ENCODE results near the gene DIP2C.

DNA sequence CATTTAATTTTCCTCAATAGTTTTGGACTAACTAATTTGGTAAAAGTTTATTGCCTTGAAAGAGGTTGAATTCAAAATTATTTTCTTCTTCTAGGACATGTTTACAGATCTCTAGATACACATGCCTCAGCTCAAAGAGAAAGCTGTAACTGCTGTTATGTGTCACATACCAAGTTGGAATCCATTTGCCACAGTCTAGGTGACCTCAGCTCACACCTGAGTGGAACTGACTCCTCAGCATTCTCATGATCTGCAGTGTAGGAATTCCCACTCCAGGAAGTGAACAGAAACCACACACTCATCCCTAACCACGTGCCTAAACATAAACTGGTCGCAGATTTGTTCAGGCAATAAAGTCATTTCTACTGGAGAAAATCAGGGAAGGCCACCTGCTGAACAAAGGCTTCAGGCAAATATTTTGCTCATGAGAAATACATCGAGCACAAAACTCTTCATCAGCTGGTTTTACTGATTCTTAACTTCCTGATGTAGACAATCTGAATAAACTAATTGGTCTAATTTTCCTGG lies 23.0 kb upstream of the ZMYND11 start:
- RRBS: no CpG with 5 or more reads among the region's 3 CpGs

DNA sequence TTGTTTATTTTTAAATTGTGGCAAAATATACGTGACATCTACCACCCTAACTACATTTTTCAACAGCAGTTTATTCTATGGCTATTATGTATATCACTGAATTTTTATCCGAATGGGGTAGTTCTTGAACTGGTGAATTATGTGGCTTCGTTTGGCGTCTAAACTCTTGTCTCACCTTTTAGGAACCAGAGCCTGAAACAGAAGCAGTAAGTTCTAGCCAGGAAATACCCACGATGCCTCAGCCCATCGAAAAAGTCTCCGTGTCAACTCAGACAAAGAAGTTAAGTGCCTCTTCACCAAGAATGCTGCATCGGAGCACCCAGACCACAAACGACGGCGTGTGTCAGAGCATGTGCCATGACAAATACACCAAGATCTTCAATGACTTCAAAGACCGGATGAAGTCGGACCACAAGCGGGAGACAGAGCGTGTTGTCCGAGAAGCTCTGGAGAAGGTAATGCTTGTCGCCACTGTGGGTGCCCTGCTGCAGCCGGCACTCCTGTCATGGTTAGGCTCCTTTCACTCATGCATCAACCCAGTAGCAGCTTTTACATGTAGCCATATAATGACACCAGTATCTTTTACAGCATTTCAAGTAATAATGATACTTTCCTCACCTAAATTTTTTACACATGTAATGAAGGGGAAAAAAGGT lies 113.0 kb downstream of the ZMYND11 start:
- RRBS: 98% methylated on average over 6 of the region's 18 CpGs

- RRBS: no CpG with 5 or more reads among the region's 12 CpGs
Measured at GRCh38 chr10:306484-307500, 171.5 kb downstream of the ZMYND11 start.

- RRBS: no CpG with 5 or more reads among the region's 17 CpGs
Measured at GRCh38 chr10:317174-318013, 182.1 kb downstream of the ZMYND11 start.

GRCh38 chr10:437377-437718 lies 252.1 kb downstream of the DIP2C start:
- RRBS: no CpG with 5 or more reads among the region's 7 CpGs

DNA sequence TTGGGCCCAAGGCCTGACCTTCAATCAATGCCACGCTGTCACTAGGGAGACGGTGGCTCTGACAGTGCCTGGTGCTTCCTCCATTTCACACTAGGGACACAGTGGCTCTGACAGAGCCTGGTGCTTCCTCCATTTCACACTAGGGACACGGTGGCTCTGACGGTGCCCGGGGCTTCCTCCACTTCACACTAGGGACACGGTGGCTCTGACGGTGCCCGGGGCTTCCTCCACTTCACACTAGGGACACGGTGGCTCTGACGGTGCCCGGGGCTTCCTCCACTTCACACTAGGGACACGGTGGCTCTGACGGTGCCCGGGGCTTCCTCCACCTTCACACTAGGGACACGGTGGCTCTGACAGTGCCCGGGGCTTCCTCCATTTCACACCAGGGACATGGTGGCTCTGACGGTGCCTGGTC lies 200.0 kb downstream of the DIP2C start:
- RRBS: no CpG with 5 or more reads among the region's 17 CpGs

DNA sequence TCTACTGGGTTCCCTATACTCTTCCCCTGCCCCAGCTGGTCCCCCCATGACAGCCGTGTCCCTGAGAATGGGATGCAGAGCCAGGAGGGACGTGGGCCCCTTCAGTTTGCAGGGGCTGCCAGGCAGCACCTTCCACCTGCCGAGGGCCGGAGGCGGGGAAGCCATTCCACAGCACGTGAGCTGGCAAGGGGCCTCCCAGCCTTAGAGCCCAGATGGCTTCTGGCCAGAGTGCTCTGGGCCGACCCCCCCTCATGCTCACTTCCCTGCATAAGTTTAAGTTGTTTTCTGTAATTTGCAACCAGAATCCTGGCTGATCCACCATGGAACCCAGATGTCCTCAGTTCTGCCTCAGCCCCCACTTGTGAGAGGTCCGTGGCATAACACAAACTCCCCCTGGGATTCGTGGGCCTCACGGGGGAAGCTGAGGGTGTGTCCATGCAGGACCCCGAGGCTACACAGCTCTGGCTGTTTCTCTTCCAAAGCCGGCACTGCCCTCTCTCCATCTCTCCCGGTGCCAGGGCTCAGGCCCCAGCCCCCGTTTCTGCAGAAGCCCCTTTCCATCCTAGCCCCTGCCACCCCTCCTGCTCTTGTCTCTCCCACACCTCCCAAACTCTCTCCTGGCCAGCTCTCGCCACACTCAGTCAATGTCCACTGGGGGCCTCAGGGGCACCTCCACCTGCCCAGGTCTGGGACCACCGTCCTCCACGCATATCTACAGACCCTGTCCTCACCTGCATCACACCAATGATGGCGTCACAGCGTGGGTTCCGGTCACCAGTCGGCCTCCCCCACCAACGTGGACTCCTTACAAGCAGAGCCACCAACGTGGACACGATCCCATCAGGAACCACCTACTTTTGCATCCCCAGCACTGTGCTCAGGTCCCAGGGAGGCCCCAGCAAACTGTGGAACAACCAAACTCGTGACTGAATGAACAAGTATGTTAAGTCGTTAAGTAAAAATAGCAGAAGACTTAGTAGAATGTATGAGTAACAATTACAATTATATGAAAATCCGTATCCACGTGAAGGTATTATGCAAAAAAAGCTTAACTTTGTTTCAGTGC lies 38.6 kb downstream of the DIP2C start:
- RRBS: no CpG with 5 or more reads among the region's 28 CpGs

- RRBS: no CpG with 5 or more reads among the region's 18 CpGs
Measured at GRCh38 chr10:661702-662373, 27.6 kb downstream of the DIP2C start.

DNA sequence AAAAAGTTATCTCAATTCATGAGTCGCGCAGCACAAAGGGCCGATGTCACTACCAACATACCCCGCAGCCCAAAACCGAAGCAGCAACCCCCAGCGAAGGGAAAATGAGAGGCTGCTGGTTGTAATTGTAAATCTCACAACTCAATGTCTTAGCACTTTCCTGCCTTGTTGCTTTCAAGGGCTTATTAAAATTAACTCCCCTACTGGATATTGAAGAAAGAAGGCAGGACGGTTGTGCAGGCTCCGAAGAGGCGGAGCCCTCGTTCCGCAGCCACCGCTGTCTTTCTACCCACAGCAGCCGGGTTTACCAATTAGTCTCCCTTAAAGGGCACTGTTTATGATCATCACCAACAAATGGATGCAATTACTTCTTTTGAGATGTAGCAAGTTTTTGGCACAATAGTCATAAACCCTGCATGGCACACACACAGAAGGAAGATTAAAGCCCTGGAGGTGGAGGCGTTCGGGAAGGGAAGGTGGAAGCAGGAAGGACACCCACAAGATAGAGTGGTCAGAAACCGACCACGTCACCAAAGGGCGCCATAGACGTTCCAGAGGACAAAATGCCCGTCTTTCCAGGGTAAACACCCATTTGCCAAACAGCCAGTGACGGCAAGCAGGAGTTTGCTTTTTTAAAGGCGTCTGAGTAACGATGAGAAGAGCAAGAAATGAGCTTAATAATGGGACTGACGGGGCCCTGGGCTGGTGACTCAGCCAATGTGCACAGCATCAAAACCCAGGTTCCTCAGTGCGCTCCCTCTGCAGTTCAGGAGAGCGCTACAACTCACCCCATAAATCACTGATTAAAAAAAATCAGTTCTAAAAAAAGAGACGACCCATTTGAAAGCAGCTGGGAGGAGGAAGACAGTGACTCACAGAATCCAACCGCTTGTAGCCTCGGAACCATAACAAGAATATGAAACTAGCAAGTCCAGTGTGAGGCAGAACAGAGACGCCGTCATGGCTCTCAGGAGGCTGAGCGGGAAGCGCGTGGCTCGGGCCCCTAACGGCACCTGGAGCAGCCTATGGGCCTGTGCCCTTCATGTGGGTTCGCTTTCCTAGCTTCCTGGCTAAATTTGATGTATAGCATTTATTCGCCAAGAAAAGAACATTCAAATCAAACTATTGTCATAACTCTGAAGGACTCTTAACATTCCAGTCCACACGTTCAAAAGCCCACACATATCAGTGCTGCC lies 6.0 kb downstream of the DIP2C start:
- RRBS: no CpG with 5 or more reads among the region's 39 CpGs

DNA sequence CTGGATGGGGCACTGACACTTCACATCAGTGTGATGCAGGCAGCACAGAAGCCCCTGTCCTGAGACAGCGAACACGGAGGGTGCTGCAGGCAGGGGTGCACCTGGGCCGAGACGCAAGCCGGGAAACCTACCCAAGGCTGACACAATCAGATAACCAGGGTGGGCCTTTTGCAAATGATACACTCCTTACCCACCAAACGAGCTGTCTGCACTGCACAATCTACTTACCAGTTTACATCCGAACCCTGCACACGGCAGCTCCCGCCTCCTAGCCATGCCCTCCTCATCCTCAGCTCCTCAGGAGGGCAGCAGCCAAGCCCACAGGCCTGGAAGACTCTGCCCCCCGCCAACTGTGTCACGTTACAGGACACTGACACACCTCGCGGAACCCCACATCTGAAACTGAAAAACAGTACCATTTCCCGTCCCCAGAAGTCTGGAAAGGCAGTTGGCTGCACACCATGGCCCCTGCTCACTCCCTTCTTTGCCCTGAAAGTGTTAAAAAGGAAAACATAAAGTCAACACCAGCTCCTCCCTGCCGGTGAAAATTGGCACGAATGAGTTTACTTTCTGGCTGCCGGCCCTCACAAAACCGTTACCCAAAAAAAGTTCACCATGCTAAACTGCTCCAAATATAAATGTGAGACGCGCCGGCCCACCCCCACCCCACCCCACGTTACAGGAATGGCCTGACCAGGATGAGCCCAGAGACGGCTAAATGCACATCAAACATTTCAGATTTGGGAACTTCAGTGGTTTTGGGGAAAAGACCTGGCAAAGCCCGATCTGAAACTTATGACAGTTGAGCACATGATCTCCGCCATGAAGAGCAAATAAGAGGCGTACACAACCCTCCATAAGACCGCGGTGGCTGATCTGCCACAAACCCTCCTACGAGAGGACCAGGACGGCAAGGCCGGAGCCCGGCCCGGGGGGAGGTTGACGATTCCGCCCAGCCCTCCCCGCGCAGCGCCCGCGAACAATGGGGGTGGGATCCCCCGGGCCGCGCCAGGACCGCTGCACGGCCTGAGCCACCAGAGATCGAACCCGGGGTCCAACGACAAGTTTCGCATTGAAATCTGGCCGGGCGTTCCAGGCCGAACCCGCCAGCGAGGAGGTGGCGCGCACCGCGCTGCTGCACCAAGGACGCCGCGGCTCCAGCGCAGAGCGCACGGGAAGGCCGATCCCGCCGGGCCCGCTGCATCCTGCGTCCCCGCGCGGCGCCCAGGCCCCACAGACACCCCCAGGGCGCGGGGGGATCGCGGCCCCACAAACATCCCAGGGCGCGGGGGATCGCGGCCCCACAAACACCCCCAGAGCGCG lies 1.1 kb downstream of the DIP2C start:
- RRBS: under 1% methylated on average over 30 of the region's 83 CpGs

DNA sequence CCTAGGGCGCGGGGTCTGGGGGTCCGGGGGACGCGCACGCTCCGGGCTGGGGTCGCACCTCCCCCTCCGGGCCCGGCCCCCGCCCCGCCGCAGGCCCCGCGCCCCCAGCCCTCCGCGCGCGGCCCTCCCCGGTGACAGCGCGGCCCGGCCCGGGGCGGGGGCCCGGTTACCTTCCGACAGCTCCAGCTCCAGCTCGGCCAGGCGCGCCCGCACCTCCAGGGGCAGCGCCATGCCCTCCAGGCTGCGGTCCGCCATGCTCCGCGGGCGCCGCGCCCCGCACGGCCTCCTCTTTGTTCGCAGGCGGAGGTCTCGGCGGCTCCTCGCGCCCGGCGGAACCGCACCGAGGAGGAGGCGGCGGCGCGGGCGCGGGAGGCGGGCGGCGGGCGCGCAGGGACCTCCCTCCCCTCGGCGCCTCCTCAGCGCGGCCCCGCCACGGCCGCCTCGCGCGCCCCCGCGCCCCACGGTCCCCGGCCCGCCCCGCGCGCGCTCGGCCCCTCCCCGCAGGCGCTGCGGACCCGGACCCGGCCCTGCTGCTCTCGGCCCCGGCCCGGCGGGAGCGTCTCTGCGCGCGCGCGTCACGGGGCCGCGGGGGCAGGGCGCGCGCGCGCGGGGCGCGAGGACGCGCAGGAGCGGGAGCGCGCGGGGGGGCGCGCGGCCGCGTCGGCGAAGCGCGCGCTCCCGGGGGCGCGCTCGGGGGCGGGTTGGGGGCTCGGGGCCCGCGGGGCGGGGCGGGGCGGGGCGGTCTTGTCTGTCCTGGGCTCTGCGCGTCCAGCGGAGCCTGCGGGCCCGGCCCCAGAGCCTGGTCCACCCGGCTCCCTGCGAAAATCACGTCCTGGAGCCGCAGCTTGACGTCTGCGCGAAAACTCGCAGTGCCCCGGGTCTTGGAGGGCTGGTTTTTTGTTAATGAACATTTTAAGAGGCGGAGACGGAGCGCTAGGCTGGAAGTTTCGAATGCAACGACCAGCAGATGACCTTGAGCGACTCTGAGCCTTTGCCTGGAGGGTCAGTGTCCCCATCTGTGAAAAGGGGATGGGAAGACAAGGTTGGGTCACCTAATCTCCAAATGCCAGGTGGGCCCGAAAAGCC lies at the start of gene DIP2C:
Gene DIP2C (minus strand): TSS at position 345 of the 1,086 bp plus-strand sequence.
- RRBS: 1% methylated on average over 36 of the region's 157 CpGs

DNA sequence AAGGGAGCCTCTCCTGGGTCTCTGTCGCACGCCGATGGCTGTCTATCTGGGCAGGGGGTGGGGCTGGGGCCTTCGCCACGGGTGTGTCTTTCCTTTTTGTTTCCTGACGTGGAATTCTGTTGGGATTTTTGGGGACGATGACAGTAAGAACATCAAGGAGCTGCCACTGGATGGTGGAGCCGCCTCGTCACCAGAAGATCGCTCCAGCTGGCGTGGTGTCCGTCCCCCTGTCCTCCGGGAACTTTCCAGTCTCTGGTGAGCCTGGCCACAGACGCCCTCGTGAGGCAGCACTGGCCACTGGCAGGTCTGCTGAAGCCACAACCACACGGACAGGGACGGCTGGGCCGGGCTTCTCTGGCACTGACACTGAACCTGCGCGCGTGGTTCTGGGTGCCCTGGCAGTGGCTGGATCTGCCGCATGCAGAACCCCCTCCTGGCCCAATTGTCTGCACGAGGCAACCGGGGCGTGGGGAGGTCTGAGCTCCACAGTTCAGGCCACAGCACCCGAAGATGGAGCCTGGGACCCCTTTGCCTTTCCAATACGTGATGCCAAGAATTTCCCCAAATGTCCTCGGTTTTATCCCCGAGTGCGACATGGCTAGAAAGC lies 100.0 kb upstream of the DIP2C start:
- RRBS: 37% methylated on average over 4 of the region's 30 CpGs

- RRBS: 97% methylated on average over 4 of the region's 20 CpGs
Measured at GRCh38 chr10:1015477-1016109, 10.1 kb downstream of the IDI2 start.

GRCh38 chr10:1022441-1022897 lies 3.2 kb downstream of the IDI2 start:
- RRBS: no CpG with 5 or more reads among the region's 14 CpGs

- RRBS: no CpG with 5 or more reads among the region's 10 CpGs
Measured at GRCh38 chr10:1047864-1048225, 1.1 kb downstream of the IDI1 start.

GRCh38 chr10:1063989-1064475 lies 7.8 kb downstream of the WDR37 start:
- RRBS: no CpG with 5 or more reads among the region's 7 CpGs

DNA sequence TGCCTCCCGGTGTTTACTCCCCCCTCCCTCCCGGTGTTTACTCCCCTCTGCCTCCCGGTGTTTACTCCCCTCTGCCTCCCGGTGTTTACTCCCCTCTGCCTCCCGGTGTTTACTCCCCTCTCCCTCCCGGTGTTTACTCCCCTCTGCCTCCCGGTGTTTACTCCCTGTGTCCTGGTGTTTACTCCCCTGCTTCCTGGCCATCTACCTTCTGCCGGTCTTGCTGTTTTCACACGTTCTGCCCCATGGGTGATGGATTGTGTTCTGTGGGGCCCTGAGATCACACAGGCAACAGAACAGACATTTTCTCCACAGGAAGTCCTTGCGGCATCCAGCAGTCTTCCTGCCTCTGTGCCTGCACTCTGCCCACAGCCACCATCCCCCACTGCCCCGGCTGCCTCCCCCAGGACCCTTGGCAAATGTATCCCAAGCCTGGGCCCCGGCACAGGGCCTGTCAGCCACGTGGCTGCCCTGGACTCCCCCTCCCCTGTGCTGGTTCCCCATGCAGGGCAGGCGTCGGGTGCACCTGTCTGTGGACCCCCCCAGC lies 184.1 kb downstream of the WDR37 start:
- RRBS: 48% methylated on average over 3 of the region's 15 CpGs

DNA sequence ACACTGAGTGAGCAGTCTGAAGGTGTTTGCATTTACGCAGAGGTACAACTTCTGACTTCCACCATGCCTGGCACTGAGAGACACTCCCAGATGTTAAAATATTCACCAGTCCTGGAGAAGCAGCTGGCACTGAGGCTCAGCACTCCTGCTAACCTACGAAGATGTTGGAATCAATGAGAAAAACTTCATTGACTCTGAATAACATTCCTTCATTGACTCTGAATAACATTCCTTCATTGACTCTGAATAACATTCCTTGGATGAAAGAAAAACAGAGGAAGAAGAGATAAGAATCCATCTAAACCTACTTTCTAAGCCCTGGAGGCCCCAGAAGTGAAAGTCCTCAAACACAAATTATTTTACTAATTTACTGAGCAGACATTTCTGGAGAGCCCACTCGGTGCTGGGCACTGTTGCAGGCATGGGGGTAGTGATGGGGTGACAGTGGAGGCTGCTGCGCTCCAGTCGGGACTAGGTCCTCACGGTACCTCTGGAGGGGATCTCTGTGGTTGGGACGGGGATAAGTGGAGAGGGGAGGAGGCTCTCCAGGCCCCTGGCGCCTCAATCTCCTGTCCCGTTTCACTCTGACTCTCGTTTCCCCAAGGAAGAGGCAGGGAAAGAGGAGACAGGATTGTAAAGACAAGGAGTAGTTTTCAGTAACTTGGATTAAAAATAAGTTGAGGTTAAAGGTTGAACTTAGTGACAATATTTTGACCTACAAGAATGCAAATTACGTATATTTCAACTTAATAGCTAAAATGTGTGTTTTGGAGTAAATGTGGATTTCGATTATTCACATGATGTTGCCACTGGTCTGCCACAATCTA lies 254.2 kb downstream of the WDR37 start:
- RRBS: no CpG with 5 or more reads among the region's 12 CpGs

DNA sequence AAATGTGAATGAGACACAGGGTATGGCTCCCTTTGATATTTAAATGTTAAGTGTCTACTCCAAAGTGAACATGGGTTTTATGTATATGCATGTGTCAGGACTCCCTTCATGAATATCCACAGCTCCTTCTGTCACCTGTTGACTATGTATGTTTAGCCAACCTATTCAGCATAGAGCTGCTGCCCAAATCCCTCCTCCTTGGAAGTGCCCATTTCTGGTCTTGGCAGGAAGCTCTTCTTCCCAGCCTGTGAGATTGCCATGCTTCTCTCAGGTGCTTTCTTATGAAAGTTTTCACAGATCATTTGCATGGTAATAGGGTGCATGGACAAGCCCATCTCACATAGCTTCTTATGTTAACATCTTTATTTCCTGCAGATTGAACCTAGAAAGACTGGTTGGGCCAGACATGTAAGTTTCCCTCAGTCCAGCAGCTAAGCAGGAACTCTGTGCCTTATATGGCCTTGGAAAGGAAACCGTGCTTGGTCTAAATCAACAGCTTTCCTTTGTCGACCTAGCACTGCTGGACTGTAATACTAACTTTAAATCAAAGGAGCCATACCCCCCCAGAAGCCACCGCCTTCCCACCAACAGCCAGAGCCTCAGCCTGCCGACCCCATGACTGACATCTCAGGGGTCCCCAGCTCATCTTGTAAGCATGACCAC lies 288.9 kb downstream of the ADARB2 start:
- RRBS: no CpG with 5 or more reads among the region's 4 CpGs

DNA sequence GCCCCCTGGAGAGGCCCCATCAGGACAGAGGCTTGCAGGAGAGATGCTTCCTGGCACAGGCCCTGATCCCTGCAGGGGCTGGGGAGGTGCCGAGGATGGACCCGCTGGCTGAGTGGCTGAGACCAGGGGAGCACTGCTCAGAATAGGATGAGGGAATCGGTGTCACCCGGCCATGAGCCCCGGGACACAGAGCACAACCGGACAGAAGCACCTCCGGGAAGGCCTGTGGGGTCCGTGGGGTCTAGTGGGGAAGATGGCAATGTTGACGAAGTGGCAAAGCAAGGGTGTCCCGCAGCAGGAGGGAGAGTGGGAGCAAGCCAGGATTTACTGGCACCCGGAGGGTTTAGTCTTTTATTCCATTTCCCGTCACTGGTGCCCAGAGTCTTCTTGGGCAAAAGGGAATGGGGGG lies 140.8 kb downstream of the ADARB2 start:
- RRBS: no CpG with 5 or more reads among the region's 12 CpGs